Astrocyte (in vitro differentiated cells and primary cell): Measurements from ENCODE around the genes SLC2A3, CLEC2A and CLEC7A.

GRCh38 chr12:7927323-7927893 lies 8.6 kb downstream of the SLC2A3 start:
- PRO-cap: no peak
- RRBS, 2 experiments: no CpG with 5 or more reads among the region's 5 CpGs

DNA sequence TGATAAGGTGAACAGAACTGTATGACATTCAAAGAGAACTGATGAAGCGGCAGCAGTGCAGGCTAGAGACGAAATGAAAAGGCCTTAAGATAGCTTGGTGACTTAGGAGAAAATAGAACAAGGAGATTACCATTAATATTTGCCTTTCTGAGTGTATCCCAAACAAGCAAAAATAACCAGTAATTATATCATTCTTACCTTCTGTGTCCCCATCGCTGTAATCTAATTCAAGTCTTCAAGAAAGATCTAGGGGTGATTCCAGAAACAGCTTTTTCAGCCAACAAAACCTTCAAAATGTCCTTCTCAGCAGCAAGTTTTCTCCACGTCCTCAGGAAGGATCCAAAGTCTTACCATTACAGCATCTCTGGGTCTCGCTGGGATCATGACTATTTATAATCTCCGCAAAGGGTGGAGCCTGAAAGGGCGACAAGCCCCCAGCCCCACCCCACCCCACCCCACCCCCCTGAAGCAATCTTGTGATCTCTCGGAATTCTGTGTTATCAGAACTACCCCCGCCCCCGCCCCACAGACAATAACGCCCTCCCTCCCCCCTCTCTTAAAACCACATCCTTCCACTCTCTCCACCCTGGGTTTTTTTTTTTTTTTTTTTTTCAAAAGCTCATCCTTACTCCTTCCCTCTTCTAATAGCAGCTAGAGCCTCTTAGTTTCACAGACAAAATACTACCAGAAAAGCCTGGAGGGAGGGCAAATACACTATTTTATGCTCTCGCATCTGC lies at the start of gene SLC2A3:
SLC2A3 (minus strand) TSS at position 366 of the 737 bp plus-strand sequence.
- PRO-cap: unidirectional peak, minus-strand start at position 348 of the sequence
- RRBS, 2 experiments: no CpG with 5 or more reads among the region's 12 CpGs

- PRO-cap: no peak
- RRBS, 2 experiments: no CpG with 5 or more reads among the region's 12 CpGs
Observed at GRCh38 chr12:8036934-8037532, 4.5 kb downstream of the FOXJ2 start.

- PRO-cap: no peak
- RRBS, 2 experiments: no CpG with 5 or more reads among the region's 10 CpGs
Observed at GRCh38 chr12:8221328-8221499, 6.2 kb downstream of the FAM90A1 start.

- PRO-cap: no peak
- RRBS, 2 experiments: no CpG with 5 or more reads among the region's 5 CpGs
Observed at GRCh38 chr12:8534487-8534957, 6.2 kb downstream of the CLEC4E start.

DNA sequence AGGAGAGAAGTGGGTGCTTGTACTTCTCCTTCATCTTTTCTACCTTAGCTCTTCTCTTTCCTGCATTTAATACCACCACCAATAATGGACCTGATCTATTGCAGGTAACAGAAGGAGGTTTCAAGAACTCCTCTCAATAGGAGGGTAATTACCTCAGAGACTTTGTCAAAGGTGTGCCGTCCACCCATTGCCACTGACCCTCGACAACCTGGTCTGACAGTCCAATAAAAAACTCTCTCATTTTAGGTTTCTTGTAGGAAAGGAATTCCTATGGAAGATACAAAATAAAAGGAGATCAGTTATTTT lies 4.8 kb downstream of the CLEC4E start:
- PRO-cap: no peak
- RRBS, 2 experiments: no CpG with 5 or more reads among the region's 2 CpGs

DNA sequence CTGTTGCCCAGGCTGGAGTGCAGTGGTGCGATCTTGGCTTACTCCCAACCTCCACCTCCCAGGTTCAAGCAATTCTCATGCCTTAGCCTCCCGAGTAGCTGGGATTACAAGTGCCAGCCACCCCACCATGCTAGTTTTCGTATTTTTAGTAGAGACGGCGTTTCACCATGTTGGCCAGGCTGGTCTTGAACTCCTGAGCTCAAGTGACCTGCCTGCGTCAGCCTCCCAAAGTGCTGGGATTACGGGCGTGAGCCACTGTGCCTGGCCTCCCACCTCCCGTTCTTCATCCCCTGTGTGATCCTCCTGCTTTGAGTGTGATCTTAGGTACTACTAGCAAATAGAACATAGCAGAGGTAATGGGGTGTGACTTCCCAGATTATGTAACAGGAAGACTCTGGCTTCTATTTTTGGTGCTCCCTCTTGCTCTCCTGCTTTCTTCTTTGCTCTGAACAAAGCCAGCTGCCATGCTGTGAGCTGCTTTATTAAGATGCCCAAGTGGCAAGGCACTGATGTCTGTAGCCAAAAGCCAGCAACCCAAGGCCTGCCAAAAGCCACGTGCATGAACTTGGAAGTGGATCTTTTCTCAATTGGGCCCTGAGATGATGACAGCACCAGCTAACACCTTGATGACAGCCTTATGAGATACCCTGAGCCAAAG lies 5.7 kb upstream of the MFAP5 start:
- PRO-cap: no peak
- RRBS, 2 experiments: no CpG with 5 or more reads among the region's 10 CpGs

DNA sequence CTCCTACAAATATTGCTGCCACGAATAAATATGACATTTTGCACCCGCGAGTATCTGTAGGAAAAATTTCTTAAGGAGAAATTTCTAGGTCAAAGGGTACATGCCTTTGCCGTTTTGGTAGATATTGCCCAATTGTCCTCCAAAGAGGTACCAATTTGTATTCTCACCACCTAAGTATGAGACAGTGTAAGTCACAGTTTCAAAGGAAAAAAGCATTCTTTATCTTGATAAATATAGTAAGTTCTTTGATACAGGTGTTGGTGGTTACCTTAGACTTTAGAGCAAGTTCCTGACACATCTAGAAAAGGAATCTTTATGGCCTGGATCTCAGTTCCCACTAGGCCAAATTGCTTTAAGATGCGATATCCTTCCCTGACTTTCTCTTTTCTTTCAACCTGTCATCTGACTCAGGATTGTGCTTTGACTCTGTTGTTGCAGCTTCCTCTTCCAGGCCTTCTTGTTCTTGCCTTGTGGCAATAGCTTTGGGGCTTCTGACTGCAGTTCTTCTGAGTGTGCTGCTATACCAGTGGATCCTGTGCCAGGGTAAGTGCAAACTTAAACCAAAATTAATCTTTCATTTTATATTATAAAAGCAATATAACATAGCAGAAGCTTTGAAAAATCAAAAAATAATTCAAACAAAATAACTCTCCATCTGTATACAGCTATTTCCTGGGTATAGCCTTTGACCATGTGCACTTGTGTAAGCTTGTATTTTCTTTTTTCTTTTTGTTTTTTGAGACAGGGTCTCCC lies 2.6 kb downstream of the KLRG1 start:
- PRO-cap: no peak
- RRBS, 2 experiments: no CpG with 5 or more reads among the region's 5 CpGs

DNA sequence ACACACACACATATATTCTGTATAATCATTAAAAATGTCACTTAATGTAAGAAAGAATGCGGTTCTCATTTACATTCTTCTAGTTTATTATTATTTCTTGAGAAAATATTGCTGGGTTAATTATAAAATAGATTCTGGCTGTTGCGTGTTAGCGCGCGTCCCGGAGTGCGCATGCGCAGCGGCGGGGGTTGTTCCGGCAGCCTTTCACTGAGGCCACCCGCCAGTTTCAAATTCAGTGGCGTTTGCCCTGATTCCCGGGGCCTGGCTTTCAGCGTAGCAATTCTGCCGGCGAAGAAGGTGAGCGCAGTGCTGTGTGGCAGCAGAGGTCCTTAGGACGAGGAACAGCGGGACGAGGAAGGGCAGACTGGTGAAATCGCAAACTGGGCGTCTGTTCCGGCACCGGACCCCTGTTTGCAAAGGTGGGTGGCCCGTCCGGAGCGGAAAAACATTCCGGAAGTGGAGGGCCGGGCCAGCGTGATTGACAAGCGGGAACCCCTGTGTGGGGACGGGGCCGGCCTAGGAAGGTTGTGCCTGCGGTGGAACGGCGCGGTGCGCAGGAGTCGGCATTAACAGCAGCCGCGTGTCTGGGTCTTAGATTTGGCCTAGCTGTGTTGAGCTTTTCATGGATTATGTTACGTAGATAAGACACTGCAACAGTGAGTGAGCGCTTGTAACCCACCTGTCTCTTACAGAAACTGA lies 75.4 kb upstream of the PZP start:
- PRO-cap: bidirectional peak, plus-strand start at position 547 of the sequence, minus-strand start at position 413 of the sequence
- RRBS, 2 experiments: no CpG with 5 or more reads among the region's 44 CpGs

- PRO-cap: no peak
- RRBS, 2 experiments: no CpG with 5 or more reads among the region's 1 CpG
Observed at GRCh38 chr12:9731862-9732177, 28.9 kb downstream of the CD69 start.

DNA sequence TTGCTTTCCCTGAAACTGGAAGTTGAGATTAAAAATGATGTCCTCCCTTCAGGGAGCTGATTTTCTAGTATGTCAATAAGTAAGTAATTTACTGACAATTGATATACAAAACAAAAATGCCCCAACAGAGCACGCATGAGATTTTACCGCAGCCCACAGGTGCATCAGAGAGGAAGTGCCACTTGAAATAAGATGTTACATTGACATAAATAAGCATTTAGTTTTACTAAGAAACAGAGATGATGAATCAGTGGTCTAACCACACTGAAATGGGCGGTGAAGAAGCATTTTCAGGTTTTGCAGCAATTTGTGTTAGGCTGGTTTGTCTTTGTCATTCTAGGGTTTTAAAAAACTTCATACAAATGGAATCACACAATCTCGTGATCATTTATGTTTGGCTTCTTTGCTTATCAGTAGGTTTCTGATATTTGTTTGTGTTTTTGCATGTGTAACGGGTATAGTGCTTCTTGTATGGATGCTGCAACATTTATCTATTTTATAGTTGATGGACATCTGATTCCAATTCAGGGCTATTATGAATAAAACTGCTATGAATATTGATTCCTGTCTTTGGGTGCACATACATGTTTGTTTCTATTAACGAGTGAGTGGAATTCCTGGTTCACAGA lies 18.8 kb downstream of the CD69 start:
- PRO-cap: no peak
- RRBS, 2 experiments: no CpG with 5 or more reads among the region's 6 CpGs

DNA sequence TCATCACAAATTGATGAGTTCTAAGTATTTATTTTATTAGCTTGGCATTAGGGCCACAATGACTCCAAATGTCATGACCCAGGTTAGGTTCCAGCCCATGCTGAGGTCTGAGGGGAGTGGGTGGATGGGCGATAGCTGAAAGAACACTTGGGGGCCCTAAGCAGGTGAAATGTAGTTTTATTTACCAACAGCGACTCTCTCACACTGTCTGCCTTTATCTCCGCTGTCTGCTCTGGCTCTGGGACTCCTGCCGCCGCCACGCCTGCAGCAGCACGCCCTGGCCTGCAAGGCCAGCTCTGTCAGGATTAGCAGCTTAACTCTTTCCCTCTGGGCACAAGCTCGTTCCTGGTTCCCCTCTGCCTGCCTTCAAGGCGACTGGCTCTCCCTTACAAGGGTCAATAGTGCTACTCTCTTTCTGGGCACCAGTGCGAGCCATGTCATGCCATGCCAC lies 3.5 kb upstream of the CLEC2B start:
- PRO-cap: no peak
- RRBS, 2 experiments: no CpG with 5 or more reads among the region's 10 CpGs

- PRO-cap: no peak
- RRBS, 2 experiments: no CpG with 5 or more reads among the region's 6 CpGs
Observed at GRCh38 chr12:9932194-9932628, at the start of gene CLEC2A. CLEC2A (minus strand) TSS chr12:9932370.

- PRO-cap: no peak
- RRBS, 2 experiments: no CpG with 5 or more reads among the region's 2 CpGs
Observed at GRCh38 chr12:10129947-10130448, at the start of gene CLEC7A. CLEC7A (minus strand) TSS chr12:10130199.

GRCh38 chr12:10153336-10154122 lies 18.4 kb downstream of the OLR1 start:
- PRO-cap: unidirectional peak, plus-strand start at chr12:10153461
- RRBS, 2 experiments: no CpG with 5 or more reads among the region's 46 CpGs

DNA sequence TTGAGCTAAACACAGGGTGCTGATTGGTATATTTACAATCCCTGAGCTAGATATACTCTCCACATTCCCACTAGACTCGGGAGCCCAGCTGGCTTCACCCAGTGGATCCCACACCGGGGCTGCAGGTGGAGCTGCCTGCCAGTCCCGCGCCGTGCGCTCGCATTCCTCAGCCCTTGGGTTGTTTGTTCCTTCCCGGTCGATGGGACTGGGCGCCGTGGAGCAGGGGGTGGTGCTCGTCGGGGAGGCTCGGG lies 12.7 kb downstream of the GABARAPL1 start:
- PRO-cap: no peak
- RRBS, 2 experiments: 94 to 96% methylated on average over 1 of the region's 14 CpGs

- PRO-cap: no peak
- RRBS, 2 experiments: no CpG with 5 or more reads among the region's 3 CpGs
Observed at GRCh38 chr12:10391704-10392077, 1.9 kb upstream of the KLRK1 start.

- PRO-cap: bidirectional peak, plus-strand start at chr12:10614305, minus-strand start at chr12:10614105
- RRBS, 2 experiments: no CpG with 5 or more reads among the region's 7 CpGs
Observed at GRCh38 chr12:10614177-10614731, 845 bp upstream of the MAGOHB start.

DNA sequence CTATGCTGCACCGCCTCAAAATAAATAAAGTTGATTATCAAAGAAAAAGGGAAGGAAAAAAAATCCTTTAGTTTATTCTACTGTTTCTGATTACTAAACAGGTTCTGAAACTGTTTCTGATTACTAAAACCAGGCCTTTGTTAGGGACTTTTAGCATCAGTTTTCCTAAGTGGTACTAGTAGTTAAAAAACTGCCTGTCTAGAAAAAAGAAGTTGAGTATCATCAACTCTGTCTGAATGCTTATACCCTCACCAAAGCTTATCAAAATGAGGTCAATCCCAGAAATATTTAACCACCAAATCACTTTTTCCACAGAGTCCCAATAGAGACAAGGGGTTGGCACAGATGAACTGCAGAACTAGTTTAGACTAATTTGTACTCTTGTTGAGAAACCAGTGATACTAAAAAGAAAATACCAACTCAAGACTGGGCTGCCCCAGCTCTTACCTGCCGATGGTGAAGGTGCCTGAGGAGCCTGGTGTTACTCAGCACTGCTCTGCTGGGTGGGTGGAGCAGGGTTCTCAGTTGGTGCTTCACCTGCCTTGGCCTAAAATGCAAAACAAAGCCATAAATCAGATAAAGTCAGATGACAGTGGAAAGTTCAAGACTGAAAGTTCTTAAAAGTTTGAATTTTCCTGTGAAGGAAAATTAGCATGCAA lies 22.2 kb downstream of the YBX3 start:
- PRO-cap: no peak
- RRBS, 2 experiments: no CpG with 5 or more reads among the region's 2 CpGs

DNA sequence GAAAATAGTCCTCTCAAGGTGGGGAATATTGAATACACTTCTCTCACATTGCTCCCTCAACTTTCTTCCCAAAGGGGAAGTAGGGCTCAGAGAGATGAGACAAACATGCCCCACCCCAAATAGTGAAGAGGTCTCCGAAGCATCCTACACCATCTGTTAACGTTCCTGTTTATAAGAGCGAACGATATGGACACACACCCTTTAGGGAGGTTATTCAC lies 1.6 kb downstream of the YBX3 start:
- PRO-cap: no peak
- RRBS, 2 experiments: no CpG with 5 or more reads among the region's 4 CpGs